UCH-1 (cell line): ENCODE measurements around the genes SMCO3, DERA, SLC15A5 and RERGL.

DNA sequence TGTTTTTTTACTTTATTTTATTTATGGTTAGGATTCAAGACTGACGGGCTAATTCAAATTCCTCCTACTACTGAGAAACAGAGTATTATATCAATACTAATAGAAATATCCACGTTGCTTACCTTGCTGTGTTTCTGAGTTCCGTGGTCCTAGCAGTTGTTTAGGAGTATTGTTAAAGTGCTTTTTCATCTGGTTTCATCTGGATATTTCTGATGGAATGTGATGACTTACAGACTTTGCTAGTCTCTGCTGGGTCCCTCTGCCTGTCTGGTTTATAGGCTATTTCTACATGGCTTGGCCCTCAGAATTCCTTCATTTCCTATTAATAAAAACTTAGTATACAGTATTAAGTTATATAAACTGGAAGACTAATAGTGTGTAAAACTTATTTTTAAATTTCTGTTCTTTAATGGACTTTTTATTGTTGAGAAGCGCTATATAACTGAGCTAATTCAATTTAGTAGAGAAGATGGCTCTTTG lies at the start of gene SMCO3:
SMCO3 (minus strand) TSS at position 179 of the 480 bp plus-strand sequence.
- RRBS, result no CpG with 5 or more reads among the region's 4 CpGs

DNA sequence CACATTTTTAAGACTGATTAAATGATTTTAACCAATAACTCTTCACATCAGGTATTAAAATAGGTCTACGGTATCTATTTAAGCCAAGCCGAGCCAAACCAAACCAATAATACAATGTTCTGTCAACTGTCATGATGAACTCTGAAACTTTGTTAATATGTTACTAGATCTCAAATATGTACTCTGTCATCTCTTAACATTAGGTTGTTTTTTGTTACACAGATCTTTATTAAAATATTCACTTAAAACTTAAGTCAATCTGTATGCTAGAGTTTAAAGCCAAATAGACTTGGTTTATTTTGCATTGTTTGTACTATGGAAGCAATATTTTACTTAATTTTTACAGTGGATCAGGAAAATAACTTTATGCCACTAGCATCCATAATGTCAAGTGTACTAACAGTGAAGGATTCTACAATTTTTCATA lies 929 bp downstream of the ART4 start:
- RRBS, result no CpG with 5 or more reads among the region's 2 CpGs

GRCh38 chr12:14905930-14906557 lies 20.4 kb upstream of the MGP start:
- RRBS, result no CpG with 5 or more reads among the region's 7 CpGs

DNA sequence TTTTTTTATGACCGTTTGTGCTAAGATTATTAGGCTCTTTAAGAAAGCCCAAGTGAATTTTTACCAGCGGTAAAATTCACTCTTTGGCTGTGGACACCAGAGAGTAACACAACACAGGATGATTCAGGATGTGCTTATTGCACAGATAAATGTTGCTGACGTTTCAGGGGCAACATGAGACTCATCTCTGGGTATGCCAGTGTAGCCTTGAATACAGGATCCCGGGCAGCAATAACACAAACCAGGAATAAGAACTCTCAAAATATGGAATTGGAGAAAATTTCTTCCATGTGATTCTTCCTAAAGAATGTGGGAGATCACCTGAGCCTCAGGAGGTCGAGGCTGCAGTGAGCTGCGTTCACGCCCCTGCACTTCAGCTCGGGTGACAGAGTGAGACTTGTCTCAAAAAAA lies 2.7 kb downstream of the ARHGDIB start:
- RRBS, result no CpG with 5 or more reads among the region's 8 CpGs

DNA sequence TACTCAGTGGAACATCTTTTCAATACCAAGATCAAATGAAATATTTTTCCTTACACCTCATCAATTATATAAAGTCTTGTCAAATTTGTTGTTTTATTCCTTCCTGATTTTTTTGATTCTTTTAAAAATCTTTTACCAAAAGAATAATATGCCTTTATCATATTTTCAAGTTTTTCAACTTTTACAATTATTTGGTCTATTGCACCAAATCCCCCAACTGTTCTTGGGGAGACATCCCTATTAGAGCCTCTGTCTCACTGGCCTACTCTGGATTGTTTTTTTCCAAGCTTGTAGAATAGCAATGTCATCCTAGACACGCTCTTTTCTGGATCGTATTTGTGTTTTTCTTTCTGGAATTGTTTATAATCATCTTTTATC lies 24.9 kb downstream of the PDE6H start:
- RRBS, result no CpG with 5 or more reads among the region's 2 CpGs

DNA sequence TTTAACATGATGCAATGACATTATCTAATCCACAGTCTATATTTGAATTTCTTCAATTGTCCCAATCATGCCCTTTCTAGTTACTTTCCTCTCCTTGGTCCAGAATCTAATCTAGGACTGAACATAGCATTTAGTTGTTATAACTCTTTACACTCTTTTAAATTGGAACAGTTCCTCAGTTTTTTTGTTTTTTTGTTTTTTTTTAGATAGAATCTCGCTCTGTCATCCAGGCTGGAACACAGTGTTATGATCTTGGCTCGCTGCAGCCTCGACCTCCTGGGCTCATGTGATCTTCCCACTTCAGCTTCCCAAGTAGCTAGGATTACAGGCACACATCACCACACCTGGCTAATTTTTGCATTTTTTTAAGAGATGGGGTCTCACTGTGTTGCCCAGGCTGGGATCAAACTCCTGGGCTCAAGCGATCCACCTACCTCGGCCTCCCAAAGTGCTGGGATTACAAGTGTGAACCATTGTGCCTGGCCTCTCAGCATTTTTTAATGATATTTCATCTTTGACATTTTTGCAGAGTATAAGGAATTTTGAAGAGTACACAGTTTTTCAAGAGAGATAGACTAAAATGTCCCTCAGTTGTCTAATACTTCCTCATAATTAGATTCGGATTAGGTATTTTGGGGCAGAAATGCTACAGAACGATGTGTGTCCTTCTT lies 63.0 kb downstream of the RERG start:
- RRBS, result no CpG with 5 or more reads among the region's 7 CpGs

GRCh38 chr12:15162938-15164019 lies 57.9 kb downstream of the RERG start:
- RRBS, result no CpG with 5 or more reads among the region's 11 CpGs

GRCh38 chr12:15198873-15199526 lies 22.2 kb downstream of the RERG start:
- RRBS, result no CpG with 5 or more reads among the region's 4 CpGs

GRCh38 chr12:15430283-15430600 lies 107.9 kb downstream of the PTPRO start:
- RRBS, result no CpG with 5 or more reads among the region's 1 CpG

GRCh38 chr12:15534800-15535308 lies 212.5 kb downstream of the PTPRO start:
- RRBS, result no CpG with 5 or more reads among the region's 5 CpGs

- RRBS, result no CpG with 5 or more reads among the region's 4 CpGs
Observed at GRCh38 chr12:15633876-15634407, 155.2 kb downstream of the EPS8 start.

GRCh38 chr12:15789980-15790330 lies 767 bp upstream of the EPS8 start:
- RRBS, result no CpG with 5 or more reads among the region's 7 CpGs

- RRBS, result 4% methylated on average over 24 of the region's 64 CpGs
Observed at GRCh38 chr12:15910866-15912029, at the start of gene DERA. Gene DERA, plus strand, starts transcription at chr12:15911332.

DNA sequence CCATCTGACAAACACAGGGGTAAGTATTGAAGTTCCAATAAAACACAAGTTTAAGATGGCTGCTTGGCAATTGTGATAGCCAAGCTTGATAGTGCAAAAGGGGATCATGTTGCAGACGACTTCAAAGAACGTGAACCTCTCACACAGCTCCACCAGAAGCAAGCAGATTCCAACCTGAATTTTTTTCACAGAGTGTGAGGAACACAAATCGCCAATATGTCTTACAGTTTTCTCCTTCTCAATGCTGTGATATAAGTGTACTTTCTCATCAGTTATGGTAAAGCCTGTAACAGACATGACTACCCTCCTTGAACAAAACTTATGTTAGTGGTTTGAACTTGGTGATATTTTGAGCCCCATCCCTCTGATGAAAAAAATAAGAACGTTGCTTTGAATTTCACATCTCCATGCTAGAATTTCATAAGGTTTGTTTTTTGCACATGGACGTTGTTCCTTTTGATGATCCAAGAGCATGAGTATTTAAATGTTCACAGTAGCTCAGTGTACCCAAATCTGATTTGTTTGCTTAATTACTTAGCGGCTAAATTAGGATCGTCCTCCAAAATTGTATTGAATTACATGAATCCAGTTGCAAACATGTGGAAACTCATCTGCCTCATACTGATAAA lies at the start of gene SLC15A5:
SLC15A5 (minus strand) TSS at position 297 of the 629 bp plus-strand sequence.
- RRBS, result no CpG with 5 or more reads among the region's 7 CpGs

DNA sequence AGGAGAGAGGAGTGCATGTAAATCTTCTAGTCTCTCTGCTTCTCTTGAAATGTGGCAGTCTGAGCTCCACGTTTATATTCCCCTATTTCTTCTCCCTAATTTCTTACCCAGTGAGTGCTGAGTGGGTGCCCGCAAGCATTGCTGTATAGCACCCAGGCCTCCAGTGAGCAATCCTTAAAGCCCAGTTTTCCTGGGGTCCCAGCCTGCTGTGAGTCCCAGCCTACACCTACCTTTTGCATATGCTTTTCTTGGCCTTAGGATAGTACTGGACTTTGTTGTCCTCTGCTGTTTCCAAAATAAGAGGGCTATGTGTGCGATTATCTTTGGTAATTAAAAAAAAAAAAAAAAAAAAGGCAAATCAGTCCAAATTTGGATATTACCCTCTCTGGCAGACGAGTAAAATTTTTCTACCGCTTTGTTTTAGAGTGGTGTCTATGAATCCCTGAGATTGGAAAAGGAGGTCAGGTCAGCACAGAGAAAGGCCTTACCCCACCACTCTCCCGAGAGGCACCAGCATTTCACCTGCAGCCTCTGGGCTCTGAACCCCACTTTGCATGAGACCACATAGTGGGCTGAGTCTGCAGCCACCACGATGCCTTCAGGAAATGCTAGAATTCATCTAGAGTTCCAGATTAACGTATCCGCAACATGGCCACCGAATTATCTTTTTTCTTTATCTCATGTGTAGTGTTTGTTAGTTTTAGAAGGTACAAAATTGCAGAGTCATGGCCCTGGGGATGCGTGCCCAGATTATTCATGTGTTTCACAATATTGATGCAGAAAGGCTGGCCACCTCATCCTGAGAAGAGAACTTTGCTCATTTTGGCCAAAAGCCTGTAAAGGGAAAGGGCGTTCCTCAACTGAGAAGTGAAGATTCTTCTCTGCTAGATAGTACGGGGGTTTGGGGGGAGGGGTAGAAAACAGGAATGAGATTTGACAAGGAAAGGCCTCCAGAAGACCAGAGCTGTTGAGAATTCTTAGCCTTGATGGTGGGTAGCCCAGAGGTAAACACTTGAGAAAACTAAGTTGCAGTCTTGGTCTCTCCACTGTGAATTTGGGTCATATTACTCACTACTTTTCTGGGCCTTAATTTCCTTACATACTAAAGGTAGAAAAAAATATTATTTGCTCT lies 1.4 kb downstream of the MGST1 start:
- RRBS, result no CpG with 5 or more reads among the region's 13 CpGs

GRCh38 chr12:17409772-17410040 lies 680.3 kb downstream of the RERGL start:
- RRBS, result no CpG with 5 or more reads among the region's 2 CpGs

DNA sequence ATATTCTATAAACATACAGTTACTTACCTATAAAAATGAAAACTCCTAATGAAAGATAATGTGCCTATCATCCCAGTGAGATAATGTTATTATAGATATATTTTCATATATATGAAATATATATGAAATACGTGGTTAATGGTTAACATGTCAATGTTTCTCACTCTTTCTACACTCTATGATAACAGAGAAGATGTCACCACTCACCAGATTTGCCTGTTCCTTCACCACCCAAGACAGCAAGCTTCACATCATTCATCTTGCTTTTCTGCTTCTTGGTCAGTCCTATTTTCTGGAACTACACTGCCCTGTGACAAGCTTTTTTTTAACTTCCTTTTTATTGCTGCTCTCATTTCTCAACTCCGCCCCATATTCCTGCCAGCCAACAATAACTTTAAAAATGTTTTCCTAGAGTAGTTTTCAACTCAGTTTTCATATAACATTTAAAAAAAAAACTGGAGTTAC lies at the start of gene RERGL:
RERGL (minus strand) TSS at position 312 of the 465 bp plus-strand sequence.
- RRBS, result no CpG with 5 or more reads among the region's 2 CpGs

GRCh38 chr12:18754227-18754752 lies 16.4 kb downstream of the CAPZA3 start:
- RRBS, result no CpG with 5 or more reads among the region's 5 CpGs

DNA sequence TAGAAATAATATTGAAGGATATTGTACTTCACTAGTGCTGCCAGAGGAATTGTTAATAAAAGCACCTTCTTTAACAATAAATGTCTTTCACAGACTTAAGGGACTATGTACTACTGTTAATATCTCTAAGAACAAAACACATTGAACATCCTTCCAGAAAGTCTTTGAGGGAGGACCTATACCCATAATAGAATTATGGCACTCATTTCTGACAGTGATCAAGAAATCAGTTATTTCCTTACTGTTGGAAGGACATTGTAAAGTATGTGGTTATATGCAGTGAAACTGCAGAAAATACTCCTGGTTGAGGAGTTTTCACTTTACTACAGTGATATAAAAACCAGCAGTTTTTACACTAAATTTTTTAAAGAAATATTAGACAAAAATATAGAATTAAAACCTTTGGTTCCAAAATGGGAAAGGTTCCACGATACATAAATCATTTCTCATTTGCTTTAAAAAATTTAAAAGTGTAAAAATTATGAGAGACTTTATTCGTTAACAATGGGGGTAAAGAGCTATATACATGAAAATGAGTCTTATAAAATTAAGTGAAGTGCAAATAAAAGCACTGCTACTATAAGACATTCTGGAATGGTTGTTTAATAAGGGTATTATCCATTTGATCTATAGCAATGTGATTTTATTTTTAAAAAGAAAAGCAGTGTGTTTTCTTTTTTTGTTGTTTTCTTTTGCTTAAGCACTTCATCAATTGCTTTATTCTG lies 80.2 kb downstream of the AEBP2 start:
- RRBS, result no CpG with 5 or more reads among the region's 2 CpGs